Colonic mucosa (tissue), 1 donor: ENCODE measurements around a stretch of chr7.

GRCh38 chr7:36945729-36946378 is 221.6 kb upstream of the AOAH start:
- PRO-cap, result no peak

DNA sequence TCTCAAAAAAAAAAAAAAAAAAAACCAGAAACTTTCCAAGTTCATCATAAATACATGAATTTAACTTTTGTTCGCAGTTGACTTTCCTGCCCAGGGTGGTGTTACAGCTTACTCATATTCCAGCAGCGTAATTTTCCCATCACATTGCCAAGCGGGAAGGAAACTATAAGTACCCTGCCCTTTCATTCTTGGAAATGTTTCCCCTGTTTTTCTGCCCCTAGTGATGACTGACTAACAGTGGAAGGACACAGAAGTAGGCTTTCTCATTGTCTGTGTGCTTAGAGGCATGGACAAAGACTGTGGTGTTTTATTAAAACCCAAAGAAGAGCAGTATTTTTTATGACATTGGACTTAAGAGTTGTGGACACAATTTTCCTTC is 197.9 kb downstream of the ELMO1 start:
- PRO-cap, result no peak

DNA sequence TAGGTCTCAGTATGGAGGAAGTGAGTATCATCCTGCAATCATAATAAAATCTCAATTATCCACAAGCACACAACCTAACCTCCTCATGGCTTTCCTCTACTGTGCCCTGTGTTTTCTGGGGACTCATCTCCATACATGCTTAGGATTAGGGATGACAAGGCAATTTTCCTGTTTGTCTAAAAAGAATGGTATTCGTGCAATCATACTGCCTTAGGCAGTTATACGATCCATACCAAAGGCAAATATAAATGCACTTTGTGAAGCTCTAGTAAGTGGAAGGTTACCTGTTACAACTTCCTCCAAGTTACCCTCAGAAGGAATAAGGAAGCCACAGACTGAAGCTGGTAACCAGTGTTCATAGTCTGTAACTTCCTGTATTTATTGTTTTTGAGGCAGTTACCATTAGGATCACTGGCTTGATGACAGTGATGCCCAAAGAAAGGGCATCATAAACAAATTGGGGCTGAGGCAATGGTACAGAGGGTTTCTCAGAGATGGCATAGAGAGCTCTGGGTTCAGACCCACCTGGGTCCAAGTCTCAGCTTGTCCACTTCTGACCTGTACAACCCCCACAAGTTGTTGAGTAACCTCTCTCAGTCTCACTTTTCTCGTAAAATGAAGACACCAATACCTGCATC is 138.3 kb downstream of the ELMO1 start:
- PRO-cap, result no peak

DNA sequence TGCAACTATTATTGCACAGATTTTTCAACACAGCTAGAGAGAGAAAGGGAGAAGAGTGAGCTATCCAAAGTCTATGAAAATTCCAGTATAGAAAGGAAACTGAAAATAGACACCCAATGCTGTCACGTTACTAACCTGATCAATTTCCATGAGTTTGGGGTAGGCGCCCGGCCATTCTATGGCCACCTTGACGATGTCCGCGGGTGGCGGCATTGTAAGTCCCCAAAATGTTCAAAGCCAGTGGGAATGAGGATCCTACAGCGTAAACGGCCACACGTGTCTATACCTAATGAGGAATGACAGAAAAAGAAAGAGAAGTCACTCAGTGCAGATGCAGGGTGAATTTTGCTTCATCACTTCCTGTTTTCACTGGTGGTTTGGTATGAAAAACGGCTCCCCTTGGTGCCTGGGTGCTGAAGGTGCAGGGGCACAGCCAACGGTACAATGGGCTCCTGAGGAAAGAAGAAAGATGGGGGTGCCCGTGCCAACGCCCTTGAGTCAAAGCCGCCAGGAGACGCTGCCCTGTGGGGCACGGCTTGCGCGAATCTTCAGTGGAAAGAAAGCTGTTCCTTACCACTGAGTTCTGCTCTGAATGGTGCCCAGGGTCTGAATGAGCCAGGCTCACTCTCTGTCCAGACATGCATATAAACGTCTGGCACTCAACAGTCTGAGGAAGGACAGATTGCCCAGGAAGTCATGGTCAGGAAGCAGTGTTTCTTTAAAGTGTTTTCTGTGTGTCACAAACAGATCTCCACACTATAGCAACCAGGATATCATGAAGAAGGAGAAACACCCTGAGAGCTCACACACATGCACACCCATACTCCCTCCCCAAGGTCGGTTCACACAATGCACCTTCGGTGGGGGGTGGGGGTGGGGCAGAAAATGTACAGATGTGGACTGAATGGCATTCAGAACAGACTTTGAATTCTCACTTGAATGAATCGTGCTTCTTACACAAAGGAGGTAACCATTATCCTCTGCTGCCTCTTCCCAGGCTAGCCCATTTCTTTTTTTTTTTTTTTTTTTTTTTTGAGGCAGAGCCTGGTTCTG is 105.9 kb downstream of the ELMO1 start:
- PRO-cap, result bidirectional peak, plus-strand start at position 416 of the sequence, minus-strand start at position 291 of the sequence

DNA sequence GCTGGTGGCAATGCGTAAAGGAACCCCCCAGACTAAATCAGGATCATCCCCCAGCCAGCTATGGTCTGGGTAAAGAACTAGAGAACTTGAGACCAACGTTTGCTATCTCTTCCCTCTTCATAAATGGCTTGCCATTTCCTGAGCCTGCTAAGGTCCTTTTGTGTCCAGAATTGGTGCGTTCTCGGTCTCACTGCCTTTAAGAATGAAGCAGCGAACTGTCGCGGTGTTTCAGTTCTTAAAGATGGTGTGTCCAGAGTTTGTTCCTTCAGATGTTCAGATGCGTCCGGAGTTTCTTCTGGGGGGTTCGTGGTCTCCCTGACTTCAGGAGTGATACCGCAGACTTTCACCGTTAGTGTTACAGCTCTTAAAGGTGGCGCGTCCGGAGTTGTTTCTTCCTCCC is 95.6 kb downstream of the ELMO1 start:
- PRO-cap, result no peak

DNA sequence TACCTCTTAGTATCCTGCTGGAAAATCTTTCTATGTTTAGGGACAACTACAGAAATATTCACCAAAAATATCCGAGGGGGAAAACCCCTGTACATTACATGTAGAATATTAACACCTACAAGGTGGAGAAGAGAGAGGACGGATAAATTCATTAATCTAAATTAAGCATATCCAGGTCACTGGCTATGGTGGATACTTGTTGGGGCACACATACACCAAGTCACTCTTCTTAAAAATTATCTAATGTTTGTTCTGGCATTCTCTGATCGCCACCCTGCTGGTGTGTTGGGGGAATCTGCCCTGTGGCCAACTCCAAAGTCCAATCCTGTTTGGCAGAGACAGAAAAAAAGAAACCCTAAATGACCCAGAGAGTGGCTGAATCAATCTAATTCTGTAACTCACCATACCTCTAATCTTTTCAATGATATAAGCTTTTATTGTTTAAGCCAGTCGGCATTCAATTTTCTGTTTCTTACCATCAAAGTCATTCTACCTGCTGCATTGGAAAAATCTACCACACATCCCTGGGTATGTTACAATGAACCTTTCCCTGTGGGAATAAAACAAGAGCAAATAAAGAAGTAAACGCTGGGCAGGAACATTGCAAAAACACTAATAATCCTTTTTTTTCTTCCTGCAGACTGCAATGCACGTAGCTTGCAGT is 34.3 kb downstream of the ELMO1 start:
- PRO-cap, result no peak

- PRO-cap, result no peak
Measured at GRCh38 chr7:37438794-37439405, 9.8 kb downstream of the ELMO1 start.

- PRO-cap, result no peak
Measured at GRCh38 chr7:37480511-37481176, 32.0 kb upstream of the ELMO1 start.

DNA sequence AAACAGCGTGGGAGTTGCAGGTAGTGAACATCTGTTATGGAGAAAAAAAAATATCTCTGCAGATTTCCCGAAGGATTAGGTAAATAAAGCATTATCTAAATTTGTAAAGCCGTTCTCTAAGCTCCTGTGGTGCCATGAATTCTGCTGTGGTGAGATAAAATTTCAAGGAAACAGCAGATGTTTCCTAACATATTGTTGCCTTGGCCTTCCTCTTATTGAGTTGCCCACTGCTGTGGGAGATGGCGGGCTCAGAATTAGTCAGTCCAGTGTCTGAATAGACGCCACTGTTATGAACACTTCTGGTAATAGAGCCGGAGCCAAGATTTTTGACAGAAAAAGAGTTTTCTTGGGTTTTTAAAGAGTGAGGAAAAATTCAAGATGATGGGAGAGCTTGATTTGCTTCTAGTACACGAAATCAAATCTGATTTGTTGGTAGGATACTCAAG is 82.6 kb upstream of the ELMO1 start:
- PRO-cap, result no peak

DNA sequence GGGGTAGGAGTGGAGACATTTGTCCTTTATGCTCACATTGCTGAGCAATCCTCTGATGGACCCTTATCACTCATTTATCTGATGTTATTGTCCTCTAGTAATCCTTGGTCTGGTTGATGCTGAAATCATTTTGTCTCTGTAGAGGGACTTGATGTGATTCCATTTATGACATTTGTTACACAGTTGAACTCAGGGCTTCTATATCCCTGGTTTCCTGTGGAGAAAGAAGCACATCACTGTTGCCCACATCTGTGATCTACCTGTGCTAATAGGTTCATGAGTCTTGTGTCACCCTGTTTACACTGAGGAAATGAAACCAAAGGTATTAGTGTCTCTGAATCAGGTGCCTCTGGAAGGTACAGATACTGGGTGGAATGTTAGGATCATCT is 54.3 kb downstream of the STARD3NL start:
- PRO-cap, result no peak

DNA sequence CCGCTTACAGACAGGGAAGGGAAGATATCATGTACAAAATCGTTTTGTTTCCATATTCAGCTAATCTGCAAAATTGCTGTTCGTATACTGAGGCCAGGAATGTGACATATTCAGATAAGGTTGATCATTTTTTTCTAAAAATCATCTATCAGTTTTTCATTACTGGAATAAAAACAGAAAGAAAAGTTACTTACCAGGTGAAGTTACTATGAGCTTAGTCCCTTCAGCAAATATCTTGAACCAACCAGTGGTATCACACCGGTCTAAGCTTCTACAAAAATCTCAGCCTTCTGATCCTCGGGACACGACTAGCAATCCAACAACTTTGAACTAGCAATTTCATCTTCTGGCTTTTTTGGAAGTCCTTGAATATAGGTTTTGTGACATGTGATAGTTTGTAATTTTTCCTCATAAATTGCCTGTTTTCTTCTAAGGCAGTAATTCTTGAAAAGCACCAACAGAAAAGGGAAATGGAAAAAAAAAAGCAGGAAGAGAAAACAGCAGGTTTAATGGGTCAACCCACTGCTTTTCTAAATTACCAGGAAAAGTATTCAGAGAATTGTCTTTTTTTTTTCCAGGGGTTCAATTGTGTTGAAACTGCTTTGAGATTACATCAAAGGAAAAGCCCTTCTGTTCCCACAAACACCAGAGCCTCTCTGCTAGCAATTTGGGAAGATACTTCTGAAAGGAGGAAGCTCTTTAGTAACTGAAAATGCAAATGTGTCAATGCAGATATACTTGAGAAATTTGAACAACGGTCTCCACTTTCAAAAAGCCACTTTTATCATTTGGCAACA is 98.2 kb downstream of the STARD3NL start:
- PRO-cap, result no peak

DNA sequence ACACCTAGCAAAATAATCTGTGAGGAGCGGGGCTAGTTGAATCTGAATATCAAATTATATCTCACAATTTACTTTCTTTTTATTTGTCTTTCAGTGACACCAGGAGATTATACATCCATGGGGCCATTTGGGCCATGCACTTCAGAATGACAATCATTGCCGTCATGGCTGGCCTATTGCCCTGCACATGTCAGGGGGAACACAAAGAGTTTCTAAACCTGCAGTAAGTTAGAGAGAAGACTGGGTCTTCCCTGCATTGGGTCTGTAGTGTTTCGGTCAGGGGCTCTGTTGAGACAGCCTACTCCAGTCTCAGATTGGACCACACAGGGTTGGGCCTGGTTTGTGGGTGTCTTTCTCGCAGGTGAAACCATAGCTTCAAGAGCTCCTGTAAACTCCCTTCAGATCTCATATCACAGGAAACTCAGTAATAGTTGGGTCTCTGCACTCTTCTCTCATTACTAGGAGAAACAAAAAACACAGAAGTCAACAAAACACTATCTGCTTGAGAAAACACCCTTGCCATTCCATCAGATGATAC is 102.6 kb downstream of the STARD3NL start:
- PRO-cap, result no peak

DNA sequence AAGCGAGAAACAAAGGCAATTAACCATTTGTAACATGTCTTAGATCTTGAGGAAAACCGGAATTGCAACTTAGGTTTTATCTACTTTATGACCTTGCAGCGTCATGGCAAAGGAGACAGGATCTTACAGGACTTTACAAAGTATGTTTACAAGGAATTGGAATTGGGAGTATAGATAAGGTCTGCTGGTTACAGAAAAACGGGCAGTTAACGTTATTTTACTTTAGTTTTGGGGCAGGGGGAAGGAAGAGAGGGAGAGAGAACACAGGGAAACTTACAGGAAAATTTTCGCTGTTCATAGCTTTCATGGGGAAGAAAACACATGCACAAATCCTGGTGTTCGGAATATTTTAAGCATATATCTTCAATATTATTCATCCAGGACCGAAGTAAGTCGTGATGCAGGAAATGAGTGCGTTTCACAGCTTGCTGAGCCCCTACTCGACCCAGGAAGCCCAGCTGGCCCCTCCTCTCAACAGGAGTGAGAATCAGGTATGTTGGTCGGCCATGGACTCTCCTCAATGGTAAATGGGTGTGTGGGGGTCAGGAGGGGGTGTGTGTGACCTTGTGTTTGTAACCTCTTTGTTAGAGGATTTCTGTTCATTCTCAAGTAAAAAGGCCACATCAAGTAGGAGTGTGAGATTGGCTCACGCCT is 158.4 kb downstream of the STARD3NL start:
- PRO-cap, result no peak

DNA sequence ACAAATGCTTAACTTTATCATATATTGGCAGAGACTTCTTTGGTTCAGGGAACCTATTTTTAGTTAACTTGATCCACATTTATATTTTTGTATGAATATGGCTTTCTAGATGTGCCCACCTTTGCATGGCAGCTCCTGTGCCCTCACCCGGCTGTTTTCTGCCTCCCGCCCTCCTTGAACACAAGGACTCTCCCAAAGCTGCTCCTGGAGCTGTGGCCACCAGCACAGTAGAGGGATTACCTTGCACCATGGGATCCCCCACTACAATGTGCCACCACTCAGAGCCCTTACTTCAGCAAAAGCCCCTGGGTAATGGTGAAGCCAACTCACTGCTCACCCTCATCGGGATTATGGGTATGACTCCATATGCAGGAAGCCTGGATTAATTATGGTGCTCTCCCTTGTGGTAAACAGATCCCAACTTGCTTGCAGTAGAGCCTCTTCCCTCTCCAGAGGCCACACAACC is 5.4 kb upstream of the AMPH start:
- PRO-cap, result no peak

GRCh38 chr7:38714712-38714911 is 83.4 kb upstream of the AMPH start:
- PRO-cap, result no peak

DNA sequence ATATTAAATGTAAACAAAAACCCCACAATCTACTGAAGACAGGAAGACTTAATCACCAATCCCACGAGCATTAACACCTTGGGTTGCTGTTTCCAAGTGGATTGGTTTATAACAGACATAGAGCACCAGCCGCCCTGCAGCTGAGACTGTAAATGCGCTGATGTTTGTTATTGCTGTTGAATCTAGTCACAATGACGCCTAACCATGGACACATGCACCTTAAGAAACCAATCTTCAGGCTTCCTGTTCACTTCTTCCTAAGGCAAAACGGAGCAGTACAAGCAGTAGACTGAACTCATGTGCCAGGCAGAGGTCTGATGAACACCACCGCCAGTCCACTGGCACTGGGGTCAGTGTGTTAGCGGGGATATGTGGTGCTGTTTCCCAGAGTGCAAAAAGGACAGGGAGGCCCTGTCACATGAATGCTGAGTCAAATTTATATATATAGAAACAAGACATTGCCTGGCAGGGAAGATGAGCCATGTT is 122.0 kb upstream of the AMPH start:
- PRO-cap, result no peak

DNA sequence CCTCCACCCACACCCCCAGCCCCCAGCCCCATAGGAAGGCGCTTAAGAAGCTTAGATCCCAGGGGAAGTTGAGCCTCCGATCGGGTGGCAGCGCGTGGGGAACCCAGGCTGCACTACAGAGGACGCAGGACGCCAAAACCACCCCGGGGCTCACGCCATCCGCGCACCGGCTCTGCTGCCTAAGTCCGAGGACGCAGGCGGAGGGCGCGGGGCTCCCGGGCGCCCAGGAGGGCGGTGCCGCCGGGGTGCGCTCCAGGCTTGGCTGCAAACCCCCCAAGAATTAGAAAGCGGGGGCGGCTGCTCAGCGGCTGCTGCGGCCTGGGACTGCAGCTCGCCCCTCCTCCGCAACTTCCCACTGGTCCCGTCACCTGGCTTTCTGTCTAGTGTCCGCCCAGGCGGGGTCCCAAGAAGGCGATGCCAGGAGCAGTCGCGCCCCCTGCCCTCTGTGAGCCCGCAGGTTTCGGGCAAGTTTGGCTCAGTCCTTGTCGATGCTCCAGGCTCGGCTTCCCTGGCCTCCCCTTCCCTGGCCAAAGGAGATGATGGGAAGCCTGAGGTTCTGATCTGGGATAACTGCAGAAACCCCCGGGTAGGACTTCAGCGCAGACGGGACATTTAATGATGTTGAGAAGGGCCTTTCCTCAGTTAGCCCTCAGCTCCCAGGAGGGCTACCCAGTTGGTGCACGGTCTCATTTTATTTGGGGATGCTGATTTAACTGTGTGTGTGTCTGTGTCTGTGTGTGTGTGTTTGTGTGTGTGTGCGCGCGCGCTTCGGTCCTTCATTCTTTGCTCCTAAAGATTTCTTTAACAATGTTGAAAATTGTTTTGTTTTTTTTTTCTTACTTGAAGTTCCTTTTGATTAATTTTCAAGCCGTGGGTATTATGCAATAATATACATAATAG is 1.6 kb upstream of the POU6F2 start:
- PRO-cap, result no peak

DNA sequence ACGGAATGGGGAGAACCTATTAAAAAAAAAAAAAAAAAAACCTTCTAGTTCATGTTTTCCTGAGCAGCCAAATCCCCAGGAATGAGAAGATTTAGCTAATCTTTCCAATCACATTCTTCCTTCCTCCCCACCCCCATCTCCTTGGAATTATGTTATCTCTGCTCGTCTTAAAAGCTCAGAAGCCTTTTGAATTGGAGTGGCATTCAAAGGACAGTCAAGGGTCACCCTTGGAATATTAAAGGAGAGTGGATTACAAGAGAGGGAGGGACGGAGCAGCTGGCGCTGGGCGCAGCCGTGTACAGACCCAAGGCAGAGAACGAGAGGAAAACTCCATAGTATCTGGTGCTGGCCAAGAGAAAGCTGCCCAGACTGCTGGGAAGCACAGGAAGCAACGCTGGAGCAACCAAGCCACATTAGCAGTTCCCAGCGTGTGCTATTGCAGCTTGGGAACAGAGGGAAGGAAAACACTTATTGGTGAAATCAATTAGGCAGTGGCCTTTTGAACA is 95.7 kb downstream of the POU6F2 start:
- PRO-cap, result no peak

GRCh38 chr7:39406303-39406778 is 159.9 kb upstream of the YAE1 start:
- PRO-cap, result no peak

GRCh38 chr7:39592559-39593039 is 26.4 kb downstream of the YAE1 start:
- PRO-cap, result no peak